Mammary epithelial cell (primary cell): ENCODE results near the genes TCL1A and AK7.

GRCh38 chr14:95713795-95714674 lies at the start of gene TCL1A:
TCL1A (minus strand) TSS chr14:95714125.
- CAGE, long polyA plus RNA = no peak
- RRBS = 20% methylated on average over 30 of the region's 60 CpGs

GRCh38 chr14:95715231-95715624 lies 1.3 kb upstream of the TCL1A start:
- CAGE, long polyA plus RNA = no peak
- RRBS = no CpG with 5 or more reads among the region's 2 CpGs

GRCh38 chr14:95875762-95876398 lies 162.0 kb upstream of the TCL1A start:
- CAGE, long polyA plus RNA = no peak
- RRBS = 2% methylated on average over 29 of the region's 63 CpGs

DNA sequence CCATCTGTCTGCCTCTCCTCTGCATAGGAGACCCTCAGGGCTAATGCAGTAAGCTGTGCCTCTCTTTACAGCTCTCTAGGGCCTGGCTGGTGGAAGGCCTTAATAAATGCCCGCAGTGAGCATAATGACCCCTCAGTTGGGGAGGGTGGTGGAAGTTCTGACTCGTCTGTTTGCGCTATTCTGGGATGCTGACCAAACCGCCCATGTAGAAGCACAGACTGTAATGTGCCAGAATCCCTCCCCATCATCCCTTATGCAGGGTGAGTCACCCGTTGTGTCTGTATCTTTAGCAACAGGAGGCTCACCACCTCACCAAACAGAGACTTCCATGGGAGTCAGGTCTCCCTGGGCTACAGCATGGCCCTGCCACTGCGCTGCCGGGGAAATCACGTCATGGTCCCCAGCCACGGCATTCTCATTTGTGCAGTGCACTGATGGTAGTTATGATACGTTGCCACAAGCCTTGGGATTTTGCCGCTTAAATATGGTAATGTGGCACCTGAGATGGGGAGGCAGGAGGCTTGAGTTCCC lies 14.8 kb downstream of the C14orf132 start:
- CAGE, long polyA plus RNA = no peak
- RRBS = no CpG with 5 or more reads among the region's 11 CpGs

- CAGE, long polyA plus RNA = no peak
- RRBS = no CpG with 5 or more reads among the region's 11 CpGs
Observed at GRCh38 chr14:96100133-96100533, 61.0 kb downstream of the C14orf132 start.

GRCh38 chr14:96197895-96198399 lies 6.7 kb upstream of the BDKRB2 start:
- CAGE, long polyA plus RNA = no peak
- RRBS = no CpG with 5 or more reads among the region's 12 CpGs

- CAGE, long polyA plus RNA = no peak
- RRBS = no CpG with 5 or more reads among the region's 14 CpGs
Observed at GRCh38 chr14:96205668-96206286, 1.1 kb downstream of the BDKRB2 start.

- CAGE, long polyA plus RNA = no peak
- RRBS = under 1% methylated on average over 28 of the region's 59 CpGs
Observed at GRCh38 chr14:96363610-96364494, 526 bp downstream of the GSKIP start.

GRCh38 chr14:96391687-96392390 lies at the start of gene AK7:
AK7 (plus strand) TSS chr14:96392128.
- CAGE, long polyA plus RNA = no peak
- RRBS = 3% methylated on average over 38 of the region's 75 CpGs

DNA sequence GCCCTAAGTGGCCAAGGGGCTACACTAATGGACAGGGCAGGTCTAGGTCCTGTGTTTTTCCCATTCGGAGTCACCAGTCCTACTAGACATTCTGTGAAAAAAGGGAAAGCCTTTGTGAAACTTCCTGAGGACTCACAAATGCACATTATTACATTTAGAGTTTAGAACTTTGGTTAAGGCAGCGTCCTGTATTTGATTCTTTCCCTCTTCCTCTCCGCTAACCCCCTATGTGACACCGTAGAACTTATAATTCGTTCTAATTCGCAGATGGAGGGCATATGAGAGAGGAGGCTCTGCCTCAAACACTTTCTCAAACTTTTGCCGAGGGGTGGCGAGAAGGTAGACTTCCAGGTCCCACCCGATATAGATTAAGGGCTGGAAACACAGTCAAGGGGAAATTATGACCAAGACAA lies 1.0 kb upstream of the PAPOLA start:
- CAGE, long polyA plus RNA = no peak
- RRBS = no CpG with 5 or more reads among the region's 9 CpGs

DNA sequence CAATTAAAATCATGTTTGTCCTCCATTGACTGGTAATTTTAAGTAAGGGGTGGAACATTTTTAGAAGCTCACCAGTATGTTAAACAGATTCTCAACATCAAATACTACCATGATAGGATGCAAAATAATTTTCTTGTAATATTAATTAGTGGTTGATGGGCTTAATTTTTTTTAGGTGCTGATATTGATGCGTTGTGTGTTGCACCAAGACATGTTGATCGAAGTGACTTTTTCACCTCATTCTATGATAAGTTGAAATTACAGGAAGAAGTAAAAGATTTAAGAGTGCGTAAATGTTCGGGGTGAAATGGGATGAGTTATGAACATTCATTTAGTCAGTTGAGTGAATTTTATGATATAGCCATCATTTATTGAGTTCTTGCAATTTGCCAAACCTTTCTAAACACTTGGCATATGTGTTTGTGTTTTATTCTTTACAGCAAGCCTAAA lies 25.1 kb downstream of the PAPOLA start:
- CAGE, long polyA plus RNA = no peak
- RRBS = no CpG with 5 or more reads among the region's 4 CpGs

- CAGE, long polyA plus RNA = no peak
- RRBS = no CpG with 5 or more reads among the region's 10 CpGs
Observed at GRCh38 chr14:96663557-96663847, 133.7 kb upstream of the VRK1 start.

DNA sequence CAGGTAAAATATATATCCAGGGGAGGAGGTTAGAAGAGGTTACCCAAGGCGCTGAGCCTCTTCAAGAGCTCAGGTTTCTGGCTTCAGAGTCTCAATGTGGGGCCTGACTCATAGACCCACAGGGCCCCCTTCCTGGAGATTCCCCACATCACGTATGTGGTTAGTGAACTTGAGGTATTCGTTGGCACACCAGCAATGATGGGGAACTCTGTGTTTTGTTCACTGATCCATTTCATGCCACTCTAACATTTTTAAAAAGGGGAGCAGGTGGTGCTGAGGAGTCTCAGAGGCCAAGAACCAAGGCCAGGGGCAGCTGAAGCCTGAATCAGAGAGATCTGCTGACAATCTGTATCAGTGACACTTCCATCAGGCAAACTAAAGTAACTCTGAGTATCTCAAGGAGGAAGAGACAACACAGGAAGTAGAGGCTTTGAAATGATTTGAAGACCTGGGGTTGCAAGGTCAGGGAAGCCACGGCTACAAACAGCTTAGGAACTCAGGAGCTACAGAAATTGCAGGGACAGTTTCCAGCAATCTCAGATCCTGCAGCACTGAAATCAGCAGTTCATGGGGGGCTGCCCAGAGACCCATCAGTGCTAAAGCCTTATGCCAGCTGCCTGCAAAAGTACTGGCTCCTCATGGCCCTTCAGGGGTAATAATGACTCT lies 323.5 kb downstream of the VRK1 start:
- CAGE, long polyA plus RNA = no peak
- RRBS = no CpG with 5 or more reads among the region's 4 CpGs

GRCh38 chr14:97709475-97710176 lies 912.4 kb downstream of the VRK1 start:
- CAGE, long polyA plus RNA = no peak
- RRBS = no CpG with 5 or more reads among the region's 6 CpGs

GRCh38 chr14:98273169-98273611 lies 998.8 kb downstream of the BCL11B start:
- CAGE, long polyA plus RNA = no peak
- RRBS = no CpG with 5 or more reads among the region's 1 CpG

- CAGE, long polyA plus RNA = no peak
- RRBS = no CpG with 5 or more reads among the region's 10 CpGs
Observed at GRCh38 chr14:98819375-98820101, 452.5 kb downstream of the BCL11B start.

DNA sequence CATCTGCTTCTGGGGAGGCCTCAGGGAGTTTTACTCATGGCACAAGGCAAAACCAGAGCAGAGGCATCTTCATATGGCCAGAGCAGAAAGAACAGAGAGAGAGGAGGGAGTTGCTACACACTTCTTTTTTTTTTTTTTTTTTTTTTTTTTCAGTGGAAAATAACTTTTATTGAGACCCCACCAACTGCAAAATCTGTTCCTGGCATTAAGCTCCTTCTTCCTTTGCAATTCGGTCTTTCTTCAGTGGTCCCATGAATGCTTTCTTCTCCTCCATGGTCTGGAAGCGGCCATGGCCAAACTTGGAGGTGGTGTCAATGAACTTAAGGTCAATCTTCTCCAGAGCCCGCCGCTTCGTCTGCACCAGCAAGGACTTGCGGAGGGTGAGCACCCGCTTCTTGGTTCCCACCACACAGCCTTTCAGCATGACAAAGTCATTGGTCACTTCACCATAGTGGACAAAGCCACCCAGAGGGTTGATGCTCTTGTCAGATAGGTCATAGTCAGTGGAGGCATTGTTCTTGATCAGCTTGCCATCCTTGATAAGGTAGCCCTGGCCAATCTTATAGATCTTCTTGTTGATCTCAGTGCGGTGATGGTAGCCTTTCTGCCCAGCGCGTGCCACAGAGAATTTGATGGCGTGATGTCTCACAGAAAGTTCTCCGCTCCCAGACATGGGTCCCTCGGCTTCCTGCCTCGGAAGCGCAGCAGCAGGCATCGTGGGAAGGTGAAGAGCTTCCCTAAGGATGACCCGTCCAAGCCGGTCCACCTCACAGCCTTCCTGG lies 299.1 kb downstream of the BCL11B start:
- CAGE, long polyA plus RNA = no peak
- RRBS = no CpG with 5 or more reads among the region's 18 CpGs

DNA sequence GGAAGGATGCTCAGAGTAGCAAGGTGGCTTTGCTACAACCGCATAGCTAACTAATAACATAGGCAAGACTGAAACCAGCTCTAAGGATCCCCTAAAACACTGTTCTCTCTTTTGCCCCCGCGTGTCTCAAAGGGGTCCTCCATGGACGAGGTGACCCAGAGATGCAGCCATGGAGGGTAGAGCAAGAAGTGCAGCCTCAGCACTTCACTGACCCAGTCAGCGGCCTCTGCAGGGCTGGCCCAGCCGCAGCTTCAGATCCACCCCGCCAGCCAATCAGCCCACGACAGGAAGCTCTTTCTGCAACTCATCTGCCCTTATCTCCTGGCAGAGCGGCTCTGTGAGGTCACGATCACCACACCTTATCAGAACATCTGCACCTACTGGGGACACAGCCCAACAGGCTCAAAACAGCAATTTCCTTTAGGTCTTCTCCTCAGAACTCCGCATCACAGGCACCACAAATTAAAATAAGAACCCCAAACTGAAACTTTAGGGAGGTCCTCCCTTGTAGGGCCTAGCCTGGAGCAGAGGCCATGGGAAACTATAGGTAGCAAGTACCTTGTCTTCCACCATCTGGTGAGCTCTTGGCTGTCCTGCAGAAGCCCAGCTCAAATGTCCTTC lies 287.3 kb downstream of the BCL11B start:
- CAGE, long polyA plus RNA = no peak
- RRBS = no CpG with 5 or more reads among the region's 11 CpGs

- CAGE, long polyA plus RNA = no peak
- RRBS = no CpG with 5 or more reads among the region's 3 CpGs
Observed at GRCh38 chr14:99032649-99032894, 239.4 kb downstream of the BCL11B start.

DNA sequence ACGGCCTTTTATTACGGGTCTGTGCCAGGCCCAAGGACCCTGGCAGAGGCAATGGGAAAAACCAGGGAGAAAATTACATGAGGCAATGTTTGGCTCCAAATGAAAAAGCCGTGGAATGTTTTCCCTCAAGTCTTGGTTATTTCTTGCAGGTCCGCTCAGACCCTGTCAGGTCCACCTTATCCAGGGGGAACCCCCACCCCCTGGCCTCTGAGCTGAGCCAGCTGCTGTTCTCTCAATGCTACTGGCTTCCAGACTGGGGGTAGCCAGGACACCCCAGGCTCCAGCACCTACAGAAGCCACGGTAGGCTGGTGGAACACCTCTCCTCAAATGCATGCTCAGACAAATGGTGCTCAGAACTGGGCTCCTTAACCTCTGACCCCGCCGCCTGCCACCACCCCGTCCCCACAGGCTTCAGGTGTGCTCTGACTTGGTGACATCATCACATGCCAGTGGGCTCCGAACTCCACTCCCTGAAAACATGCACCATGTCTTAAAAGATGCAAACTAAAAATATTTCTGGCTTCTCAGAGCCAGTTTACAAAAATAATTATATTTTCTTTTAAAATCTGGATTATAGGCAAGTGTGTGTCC lies 54.5 kb downstream of the BCL11B start:
- CAGE, long polyA plus RNA = no peak
- RRBS = no CpG with 5 or more reads among the region's 9 CpGs